Pericardium fibroblast (primary cell): ENCODE measurements around the genes SLC28A2, C15orf48 and SHC4.

GRCh38 chr15:44720100-44720176 is 8.6 kb downstream of the B2M start:
- RAMPAGE, long total RNA = no peak

GRCh38 chr15:44728565-44728960 is 7.8 kb upstream of the TRIM69 start:
- RAMPAGE, long total RNA = no peak

DNA sequence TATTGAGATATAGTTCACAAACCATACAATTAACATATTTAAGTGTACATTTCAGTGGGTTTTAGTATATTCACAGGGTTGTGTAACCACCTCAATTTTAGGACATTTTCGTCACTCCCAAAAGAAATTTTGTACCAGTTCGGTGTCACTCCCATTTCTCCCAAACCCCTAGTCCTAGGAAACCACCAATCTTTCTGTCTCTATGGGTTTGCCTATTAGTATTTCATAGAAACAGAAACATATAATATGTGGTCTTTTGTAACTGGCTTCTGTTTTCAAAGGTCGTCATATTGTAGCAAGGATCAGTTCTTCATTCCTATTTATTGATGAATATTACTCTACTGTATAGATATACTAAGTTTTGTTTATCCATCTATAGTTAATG is 6.6 kb upstream of the TRIM69 start:
- RAMPAGE, long total RNA = no peak

DNA sequence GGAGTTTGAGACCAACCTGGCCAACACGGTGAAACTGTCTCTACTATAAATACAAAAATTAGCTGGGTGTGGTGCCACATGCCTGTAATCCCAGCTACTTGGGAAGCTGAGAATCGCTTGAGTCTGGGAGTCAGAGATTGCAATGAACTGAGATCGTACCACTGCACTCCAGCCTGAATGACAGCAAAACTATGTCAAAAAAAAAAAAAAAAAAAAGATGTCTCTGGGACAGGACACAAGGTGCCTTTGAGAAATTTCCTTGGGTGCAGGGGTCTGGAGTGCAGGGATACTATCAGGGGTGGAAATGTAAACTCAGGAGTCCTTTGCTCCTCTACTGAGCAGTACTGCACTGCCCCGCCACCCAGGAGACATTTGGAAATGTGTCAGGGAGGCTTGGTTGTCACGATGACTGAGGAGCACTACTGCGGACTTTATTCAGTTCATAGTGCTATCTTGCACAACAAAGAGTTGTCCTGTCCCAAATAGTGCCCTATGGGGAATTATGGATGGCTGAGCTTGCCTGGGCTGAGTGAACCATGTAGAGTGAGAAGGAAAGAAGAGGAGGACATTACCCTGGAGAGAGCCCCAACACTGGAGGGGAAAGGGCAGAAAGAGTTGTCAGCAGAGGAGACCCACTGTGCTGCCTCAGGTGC is 2.6 kb downstream of the SORD start:
- RAMPAGE, long total RNA = no peak

- RAMPAGE, long total RNA = no peak
These were observed 710 bp downstream of the DUOXA1 start for GRCh38 chr15:45128676-45129662.

DNA sequence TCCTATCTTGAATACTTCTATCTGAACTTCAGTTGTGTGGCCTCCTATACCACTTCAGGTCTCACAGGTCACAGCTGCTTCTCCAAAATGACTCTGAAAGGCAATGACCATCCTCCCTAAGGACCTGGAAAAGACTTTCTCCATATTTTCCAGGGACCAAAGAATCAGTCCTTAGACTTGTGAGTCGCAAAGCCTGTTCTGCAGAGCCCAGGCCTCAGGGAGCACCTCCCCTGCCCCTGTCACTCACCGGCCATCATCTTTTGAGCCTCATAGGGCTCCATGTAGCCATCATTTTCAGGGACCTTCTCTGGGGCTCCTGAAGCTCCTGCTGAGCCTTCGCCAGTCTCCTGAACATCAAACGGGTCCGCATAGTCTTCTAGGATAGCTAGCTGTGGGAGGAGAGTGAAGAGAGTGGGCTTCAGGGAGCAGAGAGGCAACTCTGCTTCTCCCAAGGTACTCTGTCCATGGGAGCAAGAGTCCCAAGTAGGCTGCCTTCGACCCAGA is 9.8 kb downstream of the SHF start:
- RAMPAGE, long total RNA = no peak

GRCh38 chr15:45179237-45180074 is 8.3 kb downstream of the SHF start:
- RAMPAGE, long total RNA = no peak

- RAMPAGE, long total RNA = no peak
These were observed at the start of gene SLC28A2 for GRCh38 chr15:45251873-45252308. Gene SLC28A2, plus strand, starts transcription at chr15:45252234.

- RAMPAGE, long total RNA = no peak
These were observed at the start of gene C15orf48 for GRCh38 chr15:45430179-45430945. Gene C15orf48, plus strand, starts transcription at chr15:45430610.

- RAMPAGE, long total RNA = no peak
These were observed 18.8 kb downstream of the C15orf48 start for GRCh38 chr15:45449309-45449574.

GRCh38 chr15:45451312-45451907 is 21.0 kb downstream of the C15orf48 start:
- RAMPAGE, long total RNA = no peak

DNA sequence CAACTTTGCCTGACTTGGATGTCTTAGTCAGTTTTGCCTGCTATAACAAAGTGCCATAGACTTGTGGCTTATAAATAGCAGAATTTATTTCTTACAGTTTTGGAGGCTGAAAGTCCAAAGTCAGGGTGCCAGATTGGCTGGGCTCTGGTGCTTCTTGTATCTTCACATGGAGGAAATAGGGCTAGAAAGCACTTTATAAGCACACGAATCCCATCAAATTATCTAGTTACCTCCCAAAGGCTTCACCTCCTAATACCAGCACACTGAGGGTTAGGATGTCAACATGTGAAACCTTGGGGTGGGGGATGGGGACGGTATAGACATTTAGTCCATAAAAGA is 116.8 kb downstream of the SQOR start:
- RAMPAGE, long total RNA = no peak

DNA sequence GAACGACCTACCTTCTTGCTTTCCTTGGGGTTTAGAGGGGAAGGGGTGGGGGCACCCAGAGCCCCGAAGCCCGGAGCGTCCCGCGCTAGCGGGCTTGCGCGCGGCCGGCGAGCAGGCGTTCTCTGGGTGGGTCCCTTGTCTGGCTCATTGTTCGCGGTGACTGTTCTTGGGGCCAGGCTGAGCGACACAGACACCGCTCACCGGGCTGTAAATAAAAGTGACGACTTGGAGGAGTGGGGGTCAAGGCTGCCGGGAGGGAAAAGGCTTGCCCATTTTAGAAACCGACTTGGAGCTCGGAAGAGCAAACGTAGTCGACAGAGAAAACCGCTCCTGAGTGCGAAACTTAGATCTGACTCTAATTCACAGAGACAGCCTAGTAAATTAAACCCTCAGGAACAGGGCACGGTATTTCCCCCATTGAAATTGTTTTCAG is 532.3 kb upstream of the SEMA6D start:
- RAMPAGE, long total RNA = no peak

- RAMPAGE, long total RNA = no peak
These were observed 28.2 kb downstream of the MYEF2 start for GRCh38 chr15:48149810-48150404.

DNA sequence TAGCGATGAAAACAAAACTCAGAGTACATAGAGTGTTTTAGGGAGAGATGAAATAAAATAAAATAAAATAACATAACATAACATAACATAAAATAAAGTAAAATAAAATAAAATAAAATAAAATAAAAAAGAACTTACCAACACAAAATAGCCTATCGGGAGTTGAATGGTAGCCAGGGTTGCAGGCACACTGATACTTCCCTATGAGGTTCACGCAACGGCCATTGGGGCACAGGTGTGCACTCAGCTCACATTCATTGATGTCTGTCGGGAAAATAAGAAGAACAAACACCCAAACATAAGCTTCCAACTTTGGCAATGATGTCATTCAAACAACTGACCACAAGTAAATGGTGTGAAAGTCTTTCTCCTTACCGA is 155.7 kb downstream of the DUT start:
- RAMPAGE, long total RNA = no peak

DNA sequence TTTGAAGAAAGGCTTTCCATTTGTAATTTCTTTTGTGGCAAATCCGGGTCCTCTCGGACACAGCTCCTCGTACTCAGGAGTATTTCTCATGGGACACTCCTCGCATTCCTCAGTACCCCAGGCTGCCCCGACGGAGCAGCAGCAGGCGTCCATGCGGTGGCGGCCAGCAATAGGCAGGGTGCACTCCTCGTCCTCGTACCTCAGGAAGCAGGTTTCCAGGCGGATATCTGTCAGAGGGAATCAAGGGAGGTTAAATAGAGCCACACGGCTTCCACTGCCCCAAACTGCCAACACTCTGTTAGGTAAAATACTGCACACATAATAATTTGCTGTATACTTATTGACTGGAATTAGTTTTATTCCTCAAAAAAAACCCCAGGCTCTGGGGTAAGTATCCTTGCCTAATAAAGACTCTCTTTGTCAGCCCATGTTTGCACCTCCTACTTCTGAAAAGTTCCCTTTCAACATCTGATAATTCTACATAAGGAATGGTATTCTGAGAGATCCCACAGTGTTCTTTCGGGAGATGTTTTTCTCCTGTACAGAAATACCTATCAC is 155.6 kb downstream of the FBN1 start:
- RAMPAGE, long total RNA = no peak

GRCh38 chr15:48520557-48521060 is 124.9 kb downstream of the FBN1 start:
- RAMPAGE, long total RNA = no peak

- RAMPAGE, long total RNA = no peak
These were observed 16.2 kb downstream of the CEP152 start for GRCh38 chr15:48794537-48795285.

DNA sequence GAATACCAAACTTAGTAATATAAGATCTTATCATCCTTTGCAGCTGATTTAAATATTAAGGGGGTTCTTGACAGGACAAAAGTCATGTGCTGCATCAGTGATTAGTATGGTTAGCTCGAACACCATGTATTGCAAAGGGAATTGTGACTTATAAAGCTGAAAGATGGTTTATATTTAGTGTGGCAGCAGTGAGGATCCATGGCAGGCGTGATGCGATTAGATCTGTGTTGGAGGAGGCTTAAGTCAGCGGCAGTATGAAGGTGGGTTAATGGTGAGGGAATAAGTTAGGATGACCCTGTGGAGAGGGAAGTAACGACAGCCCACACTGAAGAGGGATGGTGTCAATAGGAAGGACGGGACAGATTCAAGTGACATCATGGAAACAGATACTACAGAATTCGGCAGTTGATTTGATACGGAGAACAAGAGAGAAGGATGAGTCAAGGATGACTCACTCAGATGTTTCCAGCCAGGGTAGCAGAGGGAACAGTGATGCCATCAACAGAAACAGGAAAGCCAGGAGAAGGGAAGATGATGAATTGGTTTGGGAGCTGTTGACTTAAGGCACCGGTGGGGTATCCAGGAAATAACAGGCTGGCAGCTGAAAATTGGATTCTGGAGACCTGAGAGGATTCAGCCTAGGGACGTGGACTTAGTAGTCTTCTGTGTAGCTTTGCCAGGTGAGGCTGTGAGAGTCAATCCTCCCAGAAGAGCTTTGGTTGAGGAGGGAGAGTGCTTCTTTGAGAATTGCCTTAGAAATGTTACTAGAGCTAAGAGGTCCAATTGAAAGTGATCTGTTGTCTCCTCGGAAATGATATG is 38.0 kb downstream of the SHC4 start:
- RAMPAGE, long total RNA = no peak

- RAMPAGE, long total RNA = no peak
These were observed at the start of gene SHC4 for GRCh38 chr15:48963336-48964103. Gene SHC4, minus strand, starts transcription at chr15:48963919.